NT2/D1 (cell line): ENCODE data around the gene DAAM2.

DNA sequence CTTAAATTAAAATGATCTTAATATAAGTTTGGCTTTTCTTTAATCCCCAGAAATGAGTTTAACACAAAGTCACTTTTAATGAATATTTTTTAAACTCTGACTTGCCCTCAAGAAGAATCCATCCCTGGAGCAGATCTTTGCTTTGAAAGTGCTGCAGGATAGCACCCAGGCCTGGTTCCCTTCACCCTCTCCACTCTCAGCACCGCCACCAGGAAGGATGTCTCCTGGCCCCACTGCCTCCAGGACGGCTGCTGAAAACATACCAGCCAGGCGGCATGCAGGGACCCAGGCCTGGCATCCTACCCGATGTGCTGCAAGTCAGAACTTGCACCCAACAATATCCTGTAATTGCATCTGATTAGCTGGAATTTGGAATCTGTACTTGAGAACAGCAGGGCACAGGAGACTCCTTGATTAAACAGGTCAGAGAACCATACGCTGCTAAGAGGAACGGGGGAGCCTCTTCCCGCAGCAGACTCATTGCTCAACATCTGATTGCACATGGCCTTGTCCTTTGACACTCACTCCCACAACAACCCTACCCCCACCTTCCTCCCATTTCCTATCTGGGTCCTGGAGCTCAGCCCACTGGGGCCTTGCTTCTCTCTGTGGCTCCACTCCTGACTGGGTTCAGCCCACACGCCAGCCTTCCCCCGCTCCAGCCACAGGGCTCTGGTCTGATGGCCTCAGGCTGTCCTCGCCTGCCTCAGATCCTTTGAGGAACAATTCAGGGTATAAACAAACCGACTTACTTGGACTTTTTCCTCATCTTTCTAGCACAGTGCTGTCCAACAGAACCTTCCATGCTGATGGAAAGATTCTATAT, 77.9 kb downstream of the FGD2 start:
- RRBS, 2 experiments, result no CpG with 5 or more reads among the region's 11 CpGs

DNA sequence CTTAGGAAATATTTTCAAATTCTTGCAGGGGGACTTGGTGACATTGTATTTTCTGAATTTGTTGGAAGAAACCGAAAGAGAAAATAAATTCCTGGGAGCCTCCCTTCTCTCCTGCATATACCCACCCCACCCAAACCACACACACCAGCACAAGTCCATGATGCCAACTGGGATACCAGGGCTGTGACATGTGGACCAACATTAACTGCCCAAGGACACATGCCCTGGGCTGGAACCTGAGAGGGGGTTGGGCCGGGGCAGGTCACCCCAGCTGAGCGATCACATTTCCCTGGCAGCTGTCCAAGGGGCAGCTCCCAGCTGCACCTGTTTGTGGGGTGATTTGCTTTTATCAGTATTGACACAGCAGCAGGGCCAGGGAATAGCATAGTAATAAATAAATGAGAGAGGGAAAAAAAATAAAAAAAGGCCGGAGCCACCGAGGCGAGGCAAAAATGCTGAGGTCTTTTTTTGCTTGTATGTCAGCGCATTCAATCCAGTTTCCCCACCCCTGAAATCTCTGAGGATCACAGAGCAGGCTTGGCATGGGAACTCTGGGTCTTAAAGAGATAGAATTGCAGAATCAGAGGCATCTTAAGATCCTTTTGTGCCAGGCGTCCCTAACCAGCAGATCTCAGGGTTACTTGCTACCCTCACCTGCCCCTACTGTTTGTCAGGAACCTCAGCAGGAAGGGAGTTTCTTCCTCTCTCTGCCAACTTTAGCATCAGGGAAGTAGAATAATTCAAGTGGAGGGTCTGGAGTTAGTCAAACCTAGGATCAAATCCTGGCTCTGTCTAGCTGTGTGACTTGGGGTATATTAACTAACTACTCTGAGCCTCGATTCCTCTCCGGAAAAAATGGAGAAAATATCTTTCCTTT, 66.5 kb upstream of the PIM1 start:
- RRBS, 2 experiments, result no CpG with 5 or more reads among the region's 10 CpGs

- RRBS, 2 experiments, result no CpG with 5 or more reads among the region's 3 CpGs
Measured at GRCh38 chr6:37126562-37126859, 43.4 kb upstream of the PIM1 start.

GRCh38 chr6:37176382-37177128, 6.6 kb downstream of the PIM1 start:
- RRBS, 2 experiments, result no CpG with 5 or more reads among the region's 11 CpGs

DNA sequence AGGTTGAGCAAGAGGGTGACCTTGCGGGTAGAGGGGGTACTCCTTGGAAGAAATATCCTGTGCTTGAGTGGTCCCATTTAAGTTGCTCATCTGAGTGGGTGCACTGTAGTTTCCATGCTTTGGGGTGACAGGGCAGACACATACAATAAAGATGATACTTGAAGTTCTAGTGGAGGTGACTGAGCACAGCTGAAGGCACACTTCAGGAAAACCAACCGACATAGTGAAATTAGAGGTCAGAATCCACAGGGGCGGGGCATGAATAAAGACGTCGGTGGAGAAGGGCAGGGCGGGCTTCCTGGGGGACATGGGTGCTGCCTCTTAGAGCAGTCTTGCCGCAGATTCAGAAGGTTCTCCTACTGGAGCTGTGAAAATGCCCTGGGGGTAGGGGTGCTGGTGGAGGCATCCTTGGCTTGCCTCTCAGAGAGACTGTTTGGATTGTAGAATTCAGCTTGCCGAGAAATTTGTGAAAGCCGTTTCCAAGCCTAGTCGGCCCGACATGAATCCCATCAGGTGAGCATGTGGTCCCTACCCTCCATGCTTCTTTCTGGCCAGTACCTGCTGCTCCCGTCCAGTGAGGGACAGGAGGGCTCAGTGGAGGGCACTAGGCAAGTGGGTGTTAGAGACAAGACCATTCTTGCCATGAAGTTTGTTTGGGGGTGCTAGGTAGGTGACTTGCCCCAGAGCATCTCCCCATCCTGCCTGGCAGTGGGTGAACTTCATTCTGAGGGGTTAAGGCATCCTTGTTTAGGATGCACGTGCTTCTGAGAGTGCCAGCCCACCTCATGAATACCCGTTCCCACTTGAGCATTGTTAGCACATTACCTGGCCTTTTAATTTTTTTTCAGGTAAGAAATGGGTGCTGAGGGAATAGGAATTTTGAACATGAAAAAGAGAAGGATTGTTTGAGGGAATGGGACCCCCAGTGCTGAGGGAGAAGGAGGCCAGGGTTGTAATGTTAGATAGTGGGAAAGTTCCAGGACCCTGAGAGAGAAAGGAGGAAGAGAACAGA, 23.7 kb downstream of the CCDC167 start:
- RRBS, 2 experiments, result no CpG with 5 or more reads among the region's 14 CpGs

- RRBS, 2 experiments, result no CpG with 5 or more reads among the region's 4 CpGs
Measured at GRCh38 chr6:37507889-37508482, 8.3 kb upstream of the CCDC167 start.

- RRBS, 2 experiments, result no CpG with 5 or more reads among the region's 9 CpGs
Measured at GRCh38 chr6:37777380-37777737, 42.2 kb upstream of the ZFAND3 start.

DNA sequence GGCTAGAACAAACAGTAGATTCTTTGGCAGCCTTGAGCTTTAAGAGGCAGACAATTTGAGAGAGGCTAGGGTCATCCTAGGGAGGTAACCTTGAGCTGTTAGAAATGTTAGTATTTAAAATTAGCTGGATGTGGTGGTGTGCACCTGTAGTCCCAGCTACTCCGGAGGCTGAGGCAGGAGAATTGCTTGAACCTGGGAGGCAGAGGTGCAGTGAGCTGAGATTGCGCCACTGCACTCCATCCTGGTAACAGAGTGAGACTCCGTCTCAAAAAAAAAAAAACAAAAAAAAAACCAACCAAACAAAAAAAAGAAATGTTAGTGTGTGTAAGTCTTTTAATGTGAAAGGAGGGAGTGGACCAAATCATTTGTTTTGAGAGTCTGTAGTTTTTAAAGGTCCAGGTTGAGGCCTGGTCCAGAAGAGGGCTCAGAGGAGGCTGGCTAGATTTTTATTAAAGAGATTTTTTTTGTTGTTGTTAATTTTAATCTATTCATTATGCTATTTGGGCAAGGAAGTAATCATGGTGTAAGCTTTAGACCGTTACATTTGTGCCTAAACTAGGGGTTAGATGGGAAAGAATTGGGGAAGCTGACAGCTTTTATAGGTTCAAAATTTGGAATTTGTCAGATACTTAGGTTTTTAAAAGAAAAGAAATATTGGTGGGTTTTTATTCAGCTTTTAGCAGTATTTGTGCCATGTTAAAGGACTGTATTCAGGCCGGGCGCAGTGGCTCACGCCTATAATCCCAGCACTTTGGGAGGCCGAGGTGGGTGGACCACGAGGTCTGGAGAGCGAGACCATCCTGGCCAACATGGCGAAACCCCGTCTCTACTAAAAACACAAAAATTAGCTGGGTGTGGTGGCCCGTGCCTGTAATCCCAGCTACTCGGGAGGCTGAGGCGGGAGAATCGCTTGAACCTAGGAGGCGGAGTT, 112.0 kb downstream of the ZFAND3 start:
- RRBS, 2 experiments, result no CpG with 5 or more reads among the region's 17 CpGs

DNA sequence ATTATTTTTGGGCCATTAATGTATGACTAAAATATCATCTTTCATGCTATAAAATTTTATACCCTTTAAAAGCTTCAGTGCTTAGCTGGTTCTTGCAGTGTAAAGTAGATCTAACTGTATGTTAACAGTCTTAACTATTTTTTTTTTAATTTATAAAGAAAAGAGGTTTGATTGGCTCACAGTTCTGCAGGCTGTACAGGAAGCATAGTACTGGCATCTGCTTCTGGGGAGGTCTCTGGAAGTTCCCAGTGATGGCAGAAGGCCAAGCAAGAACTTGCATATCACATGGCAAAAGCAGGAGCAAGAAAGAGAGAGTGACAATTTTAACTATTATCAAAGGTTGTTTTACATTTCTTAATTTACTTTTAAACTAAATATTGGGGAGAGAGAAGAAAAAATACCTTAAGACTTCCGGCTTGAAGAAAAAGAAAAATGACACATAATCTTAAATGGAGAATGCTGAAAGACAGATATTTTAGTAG, 120.9 kb downstream of the ZFAND3 start:
- RRBS, 2 experiments, result no CpG with 5 or more reads among the region's 1 CpG

DNA sequence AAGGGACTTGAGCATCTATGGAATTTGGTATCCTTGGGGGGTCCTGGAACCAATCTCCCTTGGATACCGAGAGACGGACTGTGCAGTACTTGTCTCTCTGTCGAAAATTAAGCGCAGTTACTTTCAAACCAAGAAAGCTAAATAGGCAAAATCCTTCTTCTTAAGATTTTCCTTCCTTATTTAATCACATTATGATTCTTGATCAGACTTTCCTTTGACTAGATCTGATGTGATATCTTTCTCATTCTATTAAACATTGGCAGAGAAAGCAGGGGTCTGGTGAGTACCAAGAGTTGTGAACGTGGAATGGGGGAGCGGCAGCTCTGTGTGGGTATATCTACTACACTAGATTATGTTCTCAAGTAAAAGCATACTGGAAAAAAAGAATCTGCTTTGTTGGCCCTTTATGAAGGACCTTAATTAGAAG, 292.4 kb downstream of the ZFAND3 start:
- RRBS, 2 experiments, result no CpG with 5 or more reads among the region's 6 CpGs

- RRBS, 2 experiments, result no CpG with 5 or more reads among the region's 9 CpGs
Measured at GRCh38 chr6:38157027-38157648, 337.6 kb downstream of the ZFAND3 start.

GRCh38 chr6:38350831-38351369, 288.8 kb downstream of the BTBD9 start:
- RRBS, 2 experiments, result no CpG with 5 or more reads among the region's 1 CpG

- RRBS, 2 experiments, result no CpG with 5 or more reads among the region's 5 CpGs
Measured at GRCh38 chr6:38481446-38482167, 158.1 kb downstream of the BTBD9 start.

GRCh38 chr6:38482765-38483763, 156.7 kb downstream of the BTBD9 start:
- RRBS, 2 experiments, result no CpG with 5 or more reads among the region's 5 CpGs

- RRBS, 2 experiments, result no CpG with 5 or more reads among the region's 13 CpGs
Measured at GRCh38 chr6:39193463-39194517, 35.5 kb downstream of the KCNK5 start.

GRCh38 chr6:39204586-39205330, 24.5 kb downstream of the KCNK5 start:
- RRBS, 2 experiments, result no CpG with 5 or more reads among the region's 10 CpGs

DNA sequence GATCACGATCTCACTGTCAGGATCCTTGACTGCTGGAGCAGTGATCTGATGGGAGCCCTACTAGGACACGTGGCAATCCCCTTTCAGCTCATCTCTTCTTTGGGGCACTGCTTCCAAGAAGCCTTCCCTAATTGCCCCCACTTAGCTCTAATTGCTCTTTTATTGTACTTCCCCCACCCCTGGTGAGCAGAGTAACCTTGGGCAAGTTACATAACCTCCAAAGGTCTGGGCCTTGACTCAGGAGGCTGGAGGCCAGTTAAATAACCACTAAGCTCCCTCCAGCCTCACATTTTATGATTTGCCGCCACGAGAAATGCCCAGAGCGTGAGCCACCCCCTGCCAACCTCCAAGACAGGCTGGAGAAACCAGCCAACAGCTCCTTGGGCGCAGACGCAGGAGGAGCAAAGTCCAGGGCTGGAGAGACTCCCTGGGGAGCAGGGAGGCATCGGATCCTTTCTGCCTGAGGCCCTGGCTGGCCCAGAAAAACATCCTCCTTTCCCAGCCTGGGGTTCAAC, 11.8 kb downstream of the KCNK5 start:
- RRBS, 2 experiments, result no CpG with 5 or more reads among the region's 8 CpGs

GRCh38 chr6:39343005-39343670, 20.6 kb upstream of the KCNK16 start:
- RRBS, 2 experiments, result no CpG with 5 or more reads among the region's 6 CpGs

DNA sequence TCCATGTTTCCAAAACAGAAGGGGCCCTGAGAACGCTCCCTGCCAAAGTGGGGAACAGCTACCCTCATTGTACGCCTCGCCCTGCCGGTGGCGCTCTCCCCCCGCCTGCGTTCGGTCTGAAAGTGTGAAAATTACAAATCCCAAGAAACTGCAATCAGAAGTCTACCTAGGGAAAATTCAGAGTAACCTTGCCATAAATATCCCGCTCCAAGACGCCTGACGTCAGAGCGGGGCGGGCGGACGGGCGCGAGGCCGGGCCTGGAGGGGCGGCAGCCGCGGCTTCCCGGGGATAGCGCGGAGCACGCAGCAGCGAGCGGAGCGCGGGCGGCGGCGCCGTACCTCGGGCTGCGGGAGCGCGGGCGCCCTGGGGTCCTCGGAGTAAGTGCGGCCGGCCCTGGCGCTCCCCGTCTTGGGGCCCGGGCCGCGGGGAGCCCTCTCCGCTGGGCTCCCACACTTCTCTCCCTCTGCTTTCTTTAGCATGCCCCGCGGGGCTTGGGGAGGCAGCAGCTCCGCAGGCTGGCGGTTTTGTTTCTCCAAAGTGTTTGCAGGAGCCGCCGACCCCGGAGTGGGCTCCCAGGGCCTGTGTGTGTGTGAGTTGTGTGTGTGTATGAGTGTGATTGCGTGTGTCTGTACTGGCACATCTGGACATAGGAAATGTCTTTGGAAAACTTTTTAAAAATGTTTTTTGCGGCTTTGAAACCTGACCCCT, at the start of gene DAAM2:
Gene DAAM2, plus strand, starts transcription at position 289 of the 709 bp plus-strand sequence.
- RRBS, 2 experiments, result 2% methylated on average over 11 of the region's 56 CpGs; no CpG with 5 or more reads in 1 of the 2 experiments